ENCODE measurements around the genes BSX, OR8D2, OR8A1, FEZ1 and DDX25.

GRCh38 chr11:122850119-122850710 is 11.9 kb downstream of the CRTAM start:
- RRBS = no CpG with 5 or more reads among the region's 6 CpGs

- RRBS = no CpG with 5 or more reads among the region's 7 CpGs
Measured at GRCh38 chr11:122864224-122864820, 18.2 kb upstream of the JHY start.

- RRBS = 3% methylated on average over 18 of the region's 31 CpGs
Measured at GRCh38 chr11:122981556-122982242, at the start of gene BSX. Gene BSX, minus strand, starts transcription at chr11:122981834.

DNA sequence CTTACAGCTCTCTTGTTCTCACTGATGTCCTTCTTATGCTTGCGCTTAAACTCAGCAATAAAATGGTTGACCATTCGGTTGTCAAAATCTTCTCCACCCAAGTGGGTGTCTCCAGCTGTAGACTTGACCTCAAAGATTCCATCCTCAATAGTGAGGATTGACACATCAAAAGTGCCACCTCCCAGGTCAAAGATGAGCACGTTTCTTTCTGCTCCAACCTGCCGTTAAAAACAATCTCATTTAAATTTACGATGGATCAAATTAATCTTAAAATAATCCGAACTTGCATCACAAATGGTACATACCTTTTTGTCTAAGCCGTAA is 2.2 kb downstream of the HSPA8 start:
- RRBS = no CpG with 5 or more reads among the region's 7 CpGs

- RRBS = no CpG with 5 or more reads among the region's 4 CpGs
Measured at GRCh38 chr11:123431792-123432032, 1.6 kb downstream of the GRAMD1B start.

DNA sequence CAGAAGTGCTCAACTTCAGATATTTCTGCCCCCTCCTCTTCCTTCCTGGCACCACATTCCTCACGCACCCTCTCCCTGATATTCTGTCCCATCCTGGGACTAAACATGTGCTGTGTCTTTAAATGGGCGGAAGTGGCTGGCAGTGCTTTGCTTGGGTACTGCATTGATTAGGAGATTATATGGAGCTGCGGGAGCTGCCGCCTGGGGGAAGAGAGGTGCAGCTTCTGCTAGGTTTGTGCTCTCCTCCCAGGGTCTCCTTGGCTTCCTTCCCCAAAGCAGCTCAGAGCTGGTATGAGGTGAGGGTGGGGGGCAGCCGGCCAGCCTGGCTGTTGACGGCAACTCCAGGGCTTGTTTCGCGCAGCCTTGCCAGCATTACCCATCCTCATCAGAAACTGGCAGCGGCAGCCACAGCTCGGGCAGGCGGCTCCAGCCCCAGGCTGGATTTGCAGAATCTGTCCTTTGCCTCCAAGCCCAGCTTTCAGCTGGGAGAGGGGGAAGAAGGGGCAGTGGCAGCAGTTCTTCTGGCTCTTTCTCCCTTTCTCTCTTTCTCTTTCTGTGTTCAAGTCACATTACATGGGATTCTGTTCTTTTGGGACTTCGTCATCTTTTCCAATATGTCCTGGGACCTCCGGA is 95.5 kb downstream of the GRAMD1B start:
- RRBS = no CpG with 5 or more reads among the region's 13 CpGs

DNA sequence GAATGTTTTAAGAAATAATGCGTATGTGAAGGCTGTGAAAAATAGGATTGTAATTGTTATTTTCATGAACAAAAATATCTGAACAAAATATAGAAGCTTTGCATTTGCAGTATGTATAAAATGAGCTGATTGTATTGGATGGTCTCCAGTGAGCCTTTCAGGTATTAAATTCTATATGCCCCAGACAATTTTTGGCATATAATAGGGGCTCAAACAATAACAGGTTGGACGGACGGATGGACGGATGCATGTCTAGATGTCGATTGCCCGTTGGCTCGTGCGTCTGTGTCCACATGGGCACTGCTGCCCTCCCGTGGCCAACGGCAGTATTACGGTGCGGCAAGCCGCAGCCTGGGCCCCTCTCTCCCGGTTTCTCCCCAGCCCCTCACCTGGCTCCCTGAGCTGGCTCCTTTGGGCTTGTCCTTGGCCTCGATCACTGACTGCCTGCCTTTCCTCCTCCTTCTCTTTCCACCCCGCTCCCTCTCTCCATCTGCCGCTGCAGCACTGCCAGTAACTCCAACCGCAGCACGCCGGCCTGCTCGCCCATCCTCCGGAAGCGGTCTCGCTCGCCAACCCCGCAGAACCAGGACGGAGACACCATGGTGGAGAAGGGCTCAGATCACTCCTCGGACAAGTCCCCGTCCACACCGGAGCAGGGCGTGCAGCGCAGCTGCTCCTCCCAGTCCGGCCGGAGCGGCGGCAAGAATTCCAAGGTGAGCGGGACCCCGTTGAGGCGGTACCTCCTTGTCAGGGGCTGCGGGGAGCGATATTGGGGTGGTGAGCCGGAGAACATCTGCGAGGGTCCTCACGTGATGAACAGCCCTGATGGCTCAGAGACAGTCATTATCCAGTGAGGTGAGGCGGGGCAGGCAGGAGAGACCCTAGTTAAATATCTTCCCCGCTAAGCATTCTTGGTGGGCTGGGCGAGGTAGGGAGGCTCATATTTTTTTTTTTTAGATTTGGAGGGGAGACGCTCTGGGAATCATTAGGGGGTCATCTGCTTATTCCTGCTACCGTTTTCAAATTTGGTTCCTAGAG is 77.2 kb downstream of the SCN3B start:
- RRBS = 81% methylated on average over 14 of the region's 49 CpGs

GRCh38 chr11:123587977-123588531 is 66.4 kb downstream of the SCN3B start:
- RRBS = no CpG with 5 or more reads among the region's 10 CpGs

GRCh38 chr11:124320119-124320370 is at the start of gene OR8D2:
Gene OR8D2, minus strand, starts transcription at chr11:124320197.
- RRBS = no CpG with 5 or more reads among the region's 1 CpG

DNA sequence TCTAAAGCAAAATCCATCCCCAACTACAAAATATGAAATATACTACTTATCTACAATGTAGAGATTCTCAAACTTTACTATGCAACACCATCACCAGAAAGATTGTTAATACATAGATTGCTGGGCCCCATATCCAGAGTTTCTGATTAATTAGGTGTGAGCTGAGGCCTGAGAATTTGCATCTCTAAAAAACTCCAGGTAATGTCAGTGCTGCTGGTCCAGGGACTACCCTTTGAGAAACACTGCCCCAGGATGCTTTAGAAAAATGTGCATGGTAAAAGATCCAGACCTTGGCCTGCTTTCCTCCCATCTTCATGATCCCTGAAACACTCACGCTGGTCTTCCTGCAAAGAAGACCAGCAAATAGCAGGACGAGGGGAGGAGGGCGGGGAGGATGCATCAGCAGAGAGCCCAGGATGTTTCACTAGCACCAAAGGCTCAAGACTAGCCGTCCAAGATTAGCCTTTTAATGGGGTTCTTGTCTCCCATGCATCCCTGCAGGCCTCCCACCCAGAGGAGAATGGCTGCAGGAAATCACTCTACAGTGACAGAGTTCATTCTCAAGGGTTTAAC is at the start of gene OR8A1:
OR8A1 (plus strand) TSS at position 398 of the 573 bp plus-strand sequence.
- RRBS = no CpG with 5 or more reads among the region's 4 CpGs

DNA sequence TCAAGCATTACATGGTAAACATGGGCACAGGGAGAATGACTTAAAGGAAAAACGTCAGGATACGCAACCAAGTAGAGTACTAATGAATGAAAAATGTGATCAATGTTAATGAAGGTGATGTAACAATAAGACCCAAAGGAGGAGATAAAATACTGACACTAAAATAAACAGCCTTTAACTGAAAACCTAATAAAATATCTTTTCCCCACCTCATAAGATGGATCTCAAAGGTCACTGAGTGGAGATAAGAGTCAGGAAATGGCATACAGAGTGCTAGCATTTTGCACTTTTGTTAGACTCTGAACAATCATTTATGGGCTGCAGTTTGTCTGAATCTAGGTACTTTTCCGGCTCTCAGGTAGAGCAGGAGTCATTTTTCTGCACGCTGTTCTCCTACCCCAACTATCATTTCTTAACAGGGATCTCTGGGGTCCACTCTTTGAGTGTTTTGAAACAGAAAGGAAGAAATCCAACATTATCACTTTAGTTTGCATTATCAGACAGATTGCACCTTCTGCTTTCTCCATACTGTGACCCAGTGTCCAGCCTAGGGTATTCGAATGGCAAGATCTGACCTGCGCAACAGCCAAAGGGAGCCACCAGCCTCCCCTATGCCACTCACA is 988 bp downstream of the SIAE start:
- RRBS = no CpG with 5 or more reads among the region's 6 CpGs

- RRBS = no CpG with 5 or more reads among the region's 20 CpGs
Measured at GRCh38 chr11:124724858-124726041, 14.5 kb upstream of the NRGN start.

GRCh38 chr11:124746049-124746562 is 5.9 kb downstream of the VSIG2 start:
- RRBS = no CpG with 5 or more reads among the region's 30 CpGs

GRCh38 chr11:124761879-124762123 is 289 bp downstream of the ESAM start:
- RRBS = 4% methylated on average over 3 of the region's 12 CpGs

GRCh38 chr11:124892340-124892983 is 5.2 kb downstream of the ROBO4 start:
- RRBS = no CpG with 5 or more reads among the region's 3 CpGs

DNA sequence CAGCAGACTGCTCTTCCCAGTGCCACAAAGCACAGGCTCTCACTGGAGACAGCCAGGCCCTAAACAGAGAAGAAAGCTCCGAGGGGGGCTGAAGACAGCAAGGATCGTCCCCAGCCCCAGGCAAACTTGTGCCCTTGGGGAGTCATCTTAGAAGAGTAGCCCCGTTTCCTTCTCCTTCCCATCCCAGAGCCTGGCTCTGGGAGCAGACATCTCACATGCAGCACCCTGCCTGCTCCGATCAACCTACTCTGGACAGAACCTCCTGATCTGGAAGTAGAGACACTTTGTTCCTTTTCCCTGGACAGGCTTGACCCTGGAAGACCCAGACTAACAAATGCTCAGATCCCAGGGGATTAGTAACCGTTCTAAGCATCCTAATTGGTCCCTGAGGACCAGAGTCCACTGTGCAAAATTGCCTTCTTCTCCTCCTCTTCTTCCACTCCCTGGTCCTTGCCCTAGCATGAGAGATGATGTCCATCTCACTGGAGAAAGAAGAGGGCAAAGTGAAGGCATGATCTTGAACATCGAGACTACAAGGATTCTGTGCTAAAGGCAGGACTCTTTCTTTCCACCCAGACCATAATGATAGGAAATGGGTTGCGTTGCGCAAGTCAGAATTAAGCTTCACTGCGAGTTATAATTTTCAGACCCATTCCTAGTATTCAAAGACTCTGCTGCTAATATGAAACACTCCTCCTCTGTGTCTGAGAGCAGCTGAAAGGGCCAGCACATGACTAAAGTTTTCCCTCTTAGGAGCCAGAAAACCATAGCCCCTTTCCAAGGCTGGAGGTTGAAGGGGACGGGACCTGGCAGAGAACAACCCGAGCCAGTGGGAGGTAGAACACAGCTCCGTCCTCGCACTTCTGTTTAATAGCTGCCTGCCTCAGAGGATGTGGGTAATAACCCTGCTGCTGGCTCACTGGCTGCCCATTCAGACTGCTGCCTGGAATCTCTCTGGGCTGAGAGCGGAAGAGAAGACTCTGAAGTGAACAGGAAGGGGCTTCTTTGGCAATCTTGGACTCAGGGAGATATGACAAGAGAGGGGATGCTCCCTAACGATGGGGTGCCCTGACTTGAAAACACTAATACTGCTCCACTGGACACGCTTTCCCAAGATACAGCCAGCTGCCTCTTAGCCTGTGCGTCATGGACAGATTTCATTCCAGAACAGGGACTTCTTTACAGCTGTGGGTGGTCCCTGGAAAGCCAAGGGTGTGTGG is 157.3 kb downstream of the FEZ1 start:
- RRBS = no CpG with 5 or more reads among the region's 17 CpGs

DNA sequence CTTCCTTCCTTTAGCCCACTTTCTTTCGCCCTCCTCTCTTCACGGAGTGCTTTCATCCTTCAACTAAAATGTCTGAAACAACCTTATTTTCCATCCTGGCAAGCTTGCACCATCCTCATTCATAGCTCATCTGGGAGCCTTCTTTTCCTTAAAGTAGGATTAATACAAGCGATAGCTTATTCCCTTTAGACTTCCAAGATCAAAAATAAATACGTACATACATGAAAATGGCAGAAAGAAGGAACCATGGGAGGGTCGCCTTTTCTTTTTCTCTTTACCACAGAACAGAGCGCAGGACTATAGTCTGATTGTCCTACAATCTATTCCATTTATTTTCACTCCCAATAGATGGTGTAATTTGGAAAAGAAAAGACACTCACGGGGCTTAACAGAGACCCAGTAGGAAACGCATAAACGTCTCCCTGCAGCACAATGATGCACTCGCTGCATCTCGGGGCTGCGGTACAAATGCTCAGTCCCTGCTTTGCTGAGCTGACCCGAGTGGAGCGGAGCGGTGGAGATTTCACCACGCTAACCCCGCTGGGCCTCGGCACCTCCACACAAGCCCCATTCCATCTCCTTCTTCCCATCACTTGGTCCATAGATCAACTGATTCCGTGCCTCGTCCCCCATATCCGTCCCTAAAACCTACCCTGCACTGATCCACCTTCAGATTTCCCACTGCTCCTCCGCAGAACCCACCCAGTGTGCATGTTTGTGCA is 1.6 kb downstream of the FEZ1 start:
- RRBS = no CpG with 5 or more reads among the region's 22 CpGs

GRCh38 chr11:125496071-125496645 is at the start of gene FEZ1:
Gene FEZ1, minus strand, starts transcription at chr11:125496265.
- RRBS = 3% methylated on average over 17 of the region's 51 CpGs

DNA sequence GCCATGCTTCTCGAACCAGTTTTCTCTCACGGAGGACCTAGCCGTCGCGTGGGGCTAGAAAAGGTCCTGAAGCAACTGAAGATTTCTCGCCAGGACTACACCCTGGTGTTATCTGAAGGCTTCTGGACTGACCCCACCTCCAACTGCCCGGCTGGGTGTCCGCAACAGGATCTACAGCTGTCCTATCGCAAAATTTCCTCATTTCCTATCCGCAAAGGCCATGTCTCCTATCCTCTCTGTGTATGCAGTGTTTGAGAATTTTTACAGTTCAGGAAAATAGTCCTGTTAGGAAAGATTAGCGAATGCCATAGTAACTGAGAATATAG is 13.2 kb upstream of the HYLS1 start:
- RRBS = no CpG with 5 or more reads among the region's 11 CpGs

GRCh38 chr11:125903891-125904937 is at the start of gene DDX25:
Gene DDX25, plus strand, starts transcription at chr11:125904508.
- RRBS = no CpG with 5 or more reads among the region's 87 CpGs